Temporal lobe (tissue), 2 donors: ENCODE data around the gene RBM44.

- RAMPAGE, long total RNA: no peak
Observed at GRCh38 chr2:237670431-237671208, 43.2 kb downstream of the LRRFIP1 start.

DNA sequence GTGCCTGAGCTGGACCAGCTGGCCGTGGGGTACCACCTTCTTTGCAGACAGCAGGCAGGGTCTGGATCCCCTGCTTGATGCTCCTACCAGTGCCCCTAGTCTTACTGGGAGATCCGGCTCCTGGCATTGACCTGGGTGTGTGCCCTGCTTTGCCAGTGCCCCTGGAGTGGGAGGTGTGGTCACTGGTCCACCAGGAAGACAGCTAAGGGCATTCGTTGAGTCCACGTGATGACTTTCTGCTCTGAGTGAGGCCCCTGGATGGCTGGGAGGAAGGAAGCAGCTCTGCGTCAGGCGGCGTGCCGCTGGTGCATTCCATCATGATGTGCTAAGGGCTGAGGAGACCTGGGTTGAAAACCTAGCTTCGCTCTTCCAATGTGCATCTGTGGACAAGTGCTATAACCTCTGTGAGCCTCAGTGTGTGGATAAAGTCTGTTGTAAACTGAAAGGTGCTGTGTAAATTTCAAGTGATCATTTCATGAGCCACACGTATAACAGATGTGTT is 59.5 kb downstream of the LRRFIP1 start:
- RAMPAGE, long total RNA: no peak

GRCh38 chr2:237692659-237693536 is 65.5 kb downstream of the LRRFIP1 start:
- RAMPAGE, long total RNA: no peak

DNA sequence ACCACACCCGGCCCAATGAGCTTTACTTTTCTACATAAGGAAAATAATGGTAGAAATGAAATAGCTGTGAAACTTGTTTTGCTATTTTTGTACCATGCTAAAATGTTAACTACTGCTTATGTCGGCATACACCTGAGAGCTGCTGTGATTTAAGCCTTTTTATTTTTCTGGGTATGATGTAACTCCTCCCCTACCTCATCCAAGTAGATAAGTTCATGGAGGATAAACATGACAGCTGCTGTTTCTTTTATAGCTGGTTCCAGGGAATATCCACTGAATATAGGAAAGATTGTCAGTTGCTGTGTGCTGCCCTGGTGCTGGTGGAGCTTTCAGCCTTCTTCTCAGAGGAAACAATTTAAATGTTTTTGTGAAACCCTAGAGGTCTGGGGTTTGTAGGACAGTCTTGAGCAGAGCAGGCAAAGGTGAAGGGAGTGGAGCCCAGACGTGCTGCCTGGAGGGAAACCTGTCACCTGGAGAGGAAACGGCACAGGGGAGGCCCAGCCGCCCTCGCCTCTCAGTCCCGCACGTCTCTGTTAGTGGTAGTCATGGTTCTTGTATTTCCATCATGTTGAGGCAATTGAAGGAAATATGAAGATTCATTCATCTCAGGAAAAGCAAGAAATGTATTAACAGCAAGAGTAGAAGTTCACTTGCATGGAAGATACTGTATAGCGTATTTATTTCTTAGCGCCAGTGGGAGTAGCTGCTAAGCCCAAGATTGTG is 70.1 kb downstream of the LRRFIP1 start:
- RAMPAGE, long total RNA: no peak

DNA sequence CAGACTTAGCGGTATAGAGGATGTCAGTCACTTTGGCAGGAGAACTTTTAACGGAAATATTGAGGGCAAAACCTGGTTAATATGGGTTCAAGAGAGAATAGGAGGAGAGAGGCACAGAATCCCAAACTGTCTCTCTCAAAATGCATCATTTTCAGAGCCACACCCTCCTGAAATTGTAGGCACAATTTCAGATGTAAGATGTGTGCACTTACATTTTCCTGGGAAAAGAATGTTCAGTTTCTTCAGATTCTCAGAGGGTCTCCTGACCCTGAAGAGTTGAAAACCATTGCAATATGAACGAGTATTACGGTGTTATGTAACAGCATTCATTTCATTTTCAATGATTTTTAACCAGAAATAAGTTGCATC is 76.5 kb upstream of the RBM44 start:
- RAMPAGE, long total RNA: no peak

- RAMPAGE, long total RNA: no peak
Observed at GRCh38 chr2:237728177-237728990, 70.2 kb upstream of the RBM44 start.

- RAMPAGE, long total RNA: no peak
Observed at GRCh38 chr2:237789259-237790078, 9.1 kb upstream of the RBM44 start.

GRCh38 chr2:237798450-237798878 is at the start of gene RBM44:
Gene RBM44, plus strand, starts transcription at chr2:237798779.
- RAMPAGE, long total RNA: no peak

- RAMPAGE, long total RNA: no peak
Observed at GRCh38 chr2:237874243-237875264, 15.1 kb downstream of the RAMP1 start.

DNA sequence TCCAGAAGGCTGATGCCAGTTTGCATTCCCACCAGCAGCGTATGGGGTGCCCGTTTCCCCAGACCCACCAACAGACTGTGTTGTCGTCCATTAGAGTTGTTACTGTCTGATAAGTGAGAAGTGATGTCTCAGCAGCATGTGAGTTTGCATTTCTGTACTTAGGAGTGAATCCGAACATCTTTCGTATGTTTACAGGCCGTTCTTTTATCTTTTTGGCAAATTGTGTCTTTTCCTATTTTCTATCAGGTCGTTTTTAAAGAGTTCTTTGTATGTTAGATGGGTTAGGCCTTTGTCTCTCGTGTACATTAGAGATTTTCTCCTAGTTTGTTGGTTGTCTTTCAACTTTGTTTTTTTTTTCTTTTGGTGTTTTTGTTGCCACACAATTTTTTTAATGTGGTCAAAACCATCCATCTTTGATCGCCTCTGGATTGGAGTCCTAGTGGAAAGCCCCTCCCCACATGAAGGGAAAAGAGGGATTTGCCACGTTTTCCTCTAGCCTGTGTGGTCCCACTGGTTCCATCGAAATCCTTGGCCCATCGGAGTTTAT is 22.2 kb downstream of the RAMP1 start:
- RAMPAGE, long total RNA: no peak

GRCh38 chr2:237886421-237887135 is 27.2 kb downstream of the RAMP1 start:
- RAMPAGE, long total RNA: no peak

GRCh38 chr2:237899343-237899798 is 39.9 kb downstream of the RAMP1 start:
- RAMPAGE, long total RNA: no peak

DNA sequence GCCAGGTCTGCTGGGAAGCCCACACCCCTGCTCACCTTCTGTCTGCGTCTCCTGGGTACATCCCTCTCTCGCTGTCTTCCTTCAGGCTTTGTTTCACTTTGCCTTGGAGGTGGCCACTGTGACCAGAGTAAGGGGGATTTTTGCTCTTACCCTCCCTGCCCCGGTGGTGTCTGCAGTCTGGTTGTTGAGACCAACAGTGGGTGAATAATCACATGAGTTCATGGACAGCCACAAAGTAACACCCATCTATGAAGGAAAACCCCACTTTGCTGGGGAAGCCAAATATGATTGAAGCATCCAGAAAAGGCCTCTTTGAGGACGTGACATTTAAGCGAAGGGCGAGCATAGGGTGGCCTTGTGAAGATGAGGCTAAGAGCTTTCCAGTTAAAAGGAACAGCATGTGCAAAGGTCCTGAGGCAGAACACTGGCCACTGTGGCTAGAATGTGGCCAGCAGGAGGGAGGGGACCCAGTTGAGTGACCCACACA is 41.8 kb downstream of the RAMP1 start:
- RAMPAGE, long total RNA: no peak

- RAMPAGE, long total RNA: no peak
Observed at GRCh38 chr2:238289865-238290018, 1.3 kb upstream of the PER2 start.

GRCh38 chr2:238325600-238326154 is 5.4 kb downstream of the TRAF3IP1 start:
- RAMPAGE, long total RNA: no peak

GRCh38 chr2:238347145-238347545 is 26.8 kb downstream of the TRAF3IP1 start:
- RAMPAGE, long total RNA: no peak

DNA sequence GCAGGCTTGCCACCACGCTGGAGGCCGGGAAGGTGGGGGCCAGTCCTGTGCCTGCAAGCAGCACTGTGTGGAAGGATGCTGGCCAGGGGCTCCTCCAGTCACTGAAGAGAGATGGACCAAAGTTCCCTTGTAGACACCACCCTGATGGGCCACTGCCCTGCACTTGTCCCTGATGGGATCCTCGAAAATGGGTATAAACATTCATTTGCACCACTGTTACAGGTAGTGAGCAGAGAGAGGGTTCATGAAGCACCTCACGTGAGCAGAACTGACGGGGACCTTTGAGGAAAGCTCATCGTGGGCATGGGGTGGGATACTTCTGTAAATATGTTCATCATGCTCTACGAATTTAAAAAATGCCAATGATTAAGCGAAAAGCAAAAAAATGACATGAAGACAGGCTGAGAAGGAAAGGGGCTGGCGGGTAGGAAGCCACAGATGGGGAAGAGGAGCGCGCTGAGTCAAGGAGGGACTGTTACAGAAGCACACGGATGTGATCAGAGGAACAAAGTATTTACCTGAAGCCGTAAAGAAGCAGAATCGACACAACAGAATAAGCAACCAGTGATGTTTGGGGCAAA is 45.1 kb upstream of the ASB1 start:
- RAMPAGE, long total RNA: no peak

GRCh38 chr2:238382265-238383113 is 44.2 kb upstream of the ASB1 start:
- RAMPAGE, long total RNA: no peak

GRCh38 chr2:238404521-238404873 is 22.2 kb upstream of the ASB1 start:
- RAMPAGE, long total RNA: no peak

GRCh38 chr2:238415093-238415602 is 11.6 kb upstream of the ASB1 start:
- RAMPAGE, long total RNA: no peak